Prostate gland (tissue), 2 donors: ENCODE measurements around the genes OS9 and TBK1.

DNA sequence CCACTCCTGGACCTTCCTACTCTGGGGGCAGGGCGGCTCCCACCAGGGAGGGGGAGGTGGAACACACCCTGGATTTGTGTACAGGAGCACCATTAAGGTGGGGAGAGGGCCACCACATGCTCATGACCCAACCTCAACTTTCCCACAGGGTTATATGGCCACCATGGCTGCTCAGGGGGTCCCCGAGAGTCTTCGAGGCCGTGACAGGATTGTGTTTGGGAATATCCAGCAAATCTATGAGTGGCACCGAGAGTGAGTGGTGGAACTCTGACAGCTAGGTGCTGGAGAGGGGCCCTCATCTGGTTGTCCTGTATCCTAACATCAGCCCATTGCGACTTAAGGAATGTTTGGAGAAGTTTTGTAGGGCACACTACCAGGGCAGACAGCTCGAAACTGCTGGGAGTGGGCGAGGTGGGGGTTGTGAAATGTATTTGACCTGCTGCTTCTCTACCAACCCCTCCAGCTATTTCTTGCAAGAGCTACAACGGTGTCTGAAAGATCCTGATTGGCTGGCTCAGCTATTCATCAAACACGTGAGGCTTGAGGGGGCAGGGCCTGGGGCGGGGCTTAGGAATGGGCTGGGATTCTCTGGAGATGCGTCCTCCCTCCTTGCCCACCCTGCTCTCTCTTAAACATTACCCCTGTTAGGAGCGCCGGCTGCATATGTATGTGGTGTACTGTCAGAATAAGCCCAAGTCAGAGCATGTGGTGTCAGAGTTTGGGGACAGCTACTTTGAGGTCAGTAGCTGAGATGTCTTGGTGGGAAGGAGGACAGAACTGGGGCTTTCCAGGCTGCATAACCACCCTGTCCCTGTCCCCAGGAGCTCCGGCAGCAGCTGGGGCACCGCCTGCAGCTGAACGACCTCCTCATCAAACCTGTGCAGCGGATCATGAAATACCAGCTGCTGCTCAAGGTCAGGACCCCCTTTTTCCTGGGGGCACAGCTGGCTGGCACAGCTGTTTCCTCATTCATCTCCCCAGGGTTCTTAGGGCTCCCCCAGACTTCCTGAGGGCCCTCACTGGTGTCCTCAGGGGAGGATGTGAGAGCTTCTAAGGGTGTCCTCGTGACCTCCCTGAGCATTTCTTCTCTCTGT, 3.0 kb downstream of the ARHGEF25 start:
- PRO-cap = no peak
- RAMPAGE, long total RNA, 2 experiments = no peak in any of the 2 experiments

DNA sequence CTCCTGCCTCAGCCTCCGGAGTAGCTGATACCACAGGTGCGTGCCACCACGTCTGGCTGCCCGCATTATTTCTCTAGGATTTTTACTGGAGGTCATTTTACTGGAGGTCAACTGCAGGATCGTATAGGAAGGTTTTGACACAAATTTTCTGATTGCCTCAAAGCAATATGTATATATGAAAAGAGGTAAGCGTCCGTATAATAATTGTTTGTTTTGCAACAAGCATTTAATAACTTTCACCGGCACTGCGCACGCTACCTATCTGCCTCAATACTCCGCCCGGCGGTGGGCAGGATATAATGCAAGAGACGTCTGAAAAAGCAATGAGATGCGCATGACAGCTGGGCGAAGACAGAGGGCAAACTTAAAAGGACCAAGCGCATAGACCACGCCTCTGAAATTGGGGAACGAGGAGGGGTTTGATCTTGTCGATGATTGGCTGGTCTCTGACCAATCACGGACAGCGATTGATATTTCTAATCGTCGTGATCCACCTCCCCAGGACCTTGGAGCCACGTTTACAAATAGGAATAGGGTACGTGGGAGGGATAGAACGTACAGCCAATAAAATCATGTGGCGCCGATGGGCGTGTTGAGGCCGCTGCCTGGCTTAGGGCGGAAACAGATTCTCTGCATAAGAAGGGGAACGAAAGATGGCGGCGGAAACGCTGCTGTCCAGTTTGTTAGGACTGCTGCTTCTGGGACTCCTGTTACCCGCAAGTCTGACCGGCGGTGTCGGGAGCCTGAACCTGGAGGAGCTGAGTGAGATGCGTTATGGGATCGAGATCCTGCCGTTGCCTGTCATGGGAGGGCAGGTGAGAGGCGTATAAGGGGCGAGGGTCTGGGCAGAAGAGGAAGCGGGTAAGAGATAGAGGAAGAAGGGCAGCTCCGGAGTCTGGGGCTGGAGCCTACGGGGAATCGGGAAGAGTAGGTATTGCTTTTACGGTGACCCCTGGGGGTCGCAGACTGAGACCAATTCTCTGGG, at the start of gene OS9:
TSS of gene OS9 (plus strand) at position 624 of the 985 bp plus-strand sequence.
- PRO-cap = bidirectional peak, plus-strand start at position 637 of the sequence, minus-strand start at position 272 of the sequence
- RAMPAGE, long total RNA, 2 experiments = start-site peak on the plus strand in 2 of 2 experiments, centred at positions 632 to 644 of the sequence, 339 to 928 reads per replicate

GRCh38 chr12:57725850-57726463, 12.6 kb downstream of the AGAP2 start:
- PRO-cap = unidirectional peak, plus-strand start at chr12:57726275
- RAMPAGE, long total RNA, 2 experiments = start-site peak on the plus strand in 1 of 2 experiments, at chr12:57726271-57726307 at its widest, 68 reads per replicate

DNA sequence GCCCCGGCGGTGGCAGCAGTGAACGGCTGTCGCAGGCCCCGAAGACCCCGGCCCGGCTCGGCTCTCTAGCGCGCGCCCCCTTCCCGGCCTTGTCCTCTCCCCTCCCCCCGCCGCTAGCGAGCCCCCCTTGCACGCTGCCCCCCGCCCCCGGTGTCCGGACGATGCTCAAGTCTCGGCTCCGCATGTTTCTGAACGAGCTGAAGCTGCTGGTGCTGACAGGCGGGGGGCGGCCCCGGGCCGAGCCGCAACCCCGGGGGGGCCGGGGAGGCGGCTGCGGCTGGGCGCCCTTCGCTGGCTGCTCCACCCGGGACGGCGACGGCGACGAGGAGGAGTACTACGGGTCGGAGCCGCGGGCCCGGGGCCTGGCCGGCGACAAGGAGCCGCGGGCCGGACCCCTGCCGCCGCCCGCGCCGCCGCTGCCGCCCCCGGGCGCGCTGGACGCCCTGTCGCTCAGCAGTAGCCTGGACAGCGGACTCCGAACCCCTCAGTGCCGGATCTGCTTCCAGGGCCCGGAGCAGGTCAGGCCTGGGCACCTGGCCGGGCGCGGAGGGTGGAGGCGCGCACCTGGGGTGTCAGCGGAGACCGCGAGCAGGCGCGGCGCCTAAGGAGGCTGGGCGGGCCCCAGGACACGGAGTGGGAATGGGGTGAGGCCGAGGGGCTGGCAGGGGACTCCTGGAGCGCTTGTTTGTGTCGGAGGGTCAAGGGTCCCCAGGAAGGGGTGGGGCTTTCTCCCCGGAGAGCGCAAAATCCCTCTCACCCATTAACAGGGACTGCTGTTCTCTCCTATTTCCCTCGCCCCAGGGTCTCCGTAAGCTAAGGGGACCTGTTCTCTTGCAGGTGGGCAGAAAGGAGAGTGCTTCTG, 696 bp downstream of the MARCHF9 start:
- PRO-cap = unidirectional peak, minus-strand start at position 489 of the sequence
- RAMPAGE, long total RNA, 2 experiments = no peak in any of the 2 experiments

GRCh38 chr12:57803161-57803868, 15.2 kb downstream of the AVIL start:
- PRO-cap = no peak
- RAMPAGE, long total RNA, 2 experiments = no peak in any of the 2 experiments

DNA sequence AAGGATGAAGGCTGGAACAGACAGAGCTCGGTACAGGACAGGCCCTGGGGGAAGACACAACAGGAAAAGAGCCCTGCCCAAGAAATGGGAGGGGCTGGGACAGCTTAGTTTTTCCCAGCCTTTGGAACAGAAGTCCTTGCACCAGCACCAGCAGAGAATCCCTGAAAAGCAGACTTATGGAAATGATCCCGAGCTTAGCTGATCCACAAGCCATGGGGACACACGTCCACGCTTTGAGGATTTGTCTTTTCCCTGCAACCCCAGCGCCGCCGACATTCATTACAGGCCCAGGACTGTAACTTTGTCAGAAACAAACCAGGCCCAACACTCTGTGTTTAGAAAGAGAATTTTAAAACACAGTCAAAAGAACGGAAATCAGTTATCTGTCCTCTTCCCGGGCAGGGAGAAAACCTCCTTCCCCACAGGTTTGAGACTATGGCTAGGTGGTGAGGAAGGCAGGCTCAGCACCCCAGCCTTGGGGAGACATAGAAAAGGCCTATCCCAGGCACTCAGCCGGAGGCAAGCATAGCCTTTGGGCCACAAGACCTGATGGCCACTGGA, 4.0 kb upstream of the AVIL start:
- PRO-cap = no peak
- RAMPAGE, long total RNA, 2 experiments = no peak in any of the 2 experiments

GRCh38 chr12:57868717-57869745, 22.5 kb upstream of the CTDSP2 start:
- PRO-cap = bidirectional peak, plus-strand start at chr12:57869010, minus-strand start at chr12:57868891; unidirectional peak, minus-strand start at chr12:57869400
- RAMPAGE, long total RNA, 2 experiments = no peak in any of the 2 experiments

GRCh38 chr12:57898916-57899840, 42.2 kb upstream of the ATP23 start:
- PRO-cap = no peak
- RAMPAGE, long total RNA, 2 experiments = no peak in any of the 2 experiments

DNA sequence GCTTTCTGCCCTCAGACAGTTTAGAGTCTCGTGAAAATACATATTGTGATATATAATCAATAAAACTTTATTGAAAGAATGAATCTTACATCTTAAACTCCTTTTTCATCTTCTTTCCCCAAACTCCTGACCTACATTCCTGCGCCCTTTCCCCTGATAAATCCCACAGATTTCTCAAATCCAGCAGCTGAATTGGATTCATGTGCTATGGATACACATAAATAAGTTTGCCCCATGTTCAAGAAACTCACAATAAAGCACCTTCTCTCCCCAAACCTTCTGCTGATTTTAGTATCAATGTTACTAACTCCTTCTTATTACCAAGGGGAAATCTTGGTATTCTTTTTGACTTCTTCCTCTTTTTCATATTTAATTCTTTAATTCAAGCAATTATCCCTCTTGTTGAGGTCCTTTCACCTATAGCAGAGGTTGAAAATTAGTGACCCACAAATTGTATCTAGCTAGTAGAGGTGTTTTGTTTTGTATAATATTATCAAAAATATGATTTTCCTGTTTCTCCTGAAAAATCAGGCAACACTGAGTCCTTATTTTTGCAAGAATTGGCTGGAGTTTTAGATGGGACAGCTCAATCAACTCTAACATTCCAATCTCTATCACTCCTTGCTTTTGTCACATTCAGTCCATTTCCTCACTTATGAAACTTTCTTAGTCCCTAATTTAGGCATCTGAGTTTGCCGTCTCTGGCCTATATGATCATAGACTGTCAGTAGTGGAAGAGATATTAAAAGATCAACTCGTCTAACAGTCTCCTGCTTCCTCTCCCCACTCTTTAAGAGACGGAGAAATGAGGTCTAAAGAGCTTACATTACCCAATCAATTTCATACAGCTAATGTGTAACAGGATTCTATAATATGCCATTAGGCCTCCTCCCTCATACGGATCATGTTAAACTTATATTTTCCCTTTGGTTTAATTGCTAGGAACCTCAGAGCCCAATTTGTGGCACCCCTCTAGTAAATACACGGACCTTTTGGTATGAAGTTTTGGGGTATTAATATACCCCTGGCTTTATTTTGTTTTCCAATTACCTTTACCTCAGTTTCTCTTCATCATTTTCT, 6.8 kb upstream of the ATP23 start:
- PRO-cap = no peak
- RAMPAGE, long total RNA, 2 experiments = no peak in any of the 2 experiments

DNA sequence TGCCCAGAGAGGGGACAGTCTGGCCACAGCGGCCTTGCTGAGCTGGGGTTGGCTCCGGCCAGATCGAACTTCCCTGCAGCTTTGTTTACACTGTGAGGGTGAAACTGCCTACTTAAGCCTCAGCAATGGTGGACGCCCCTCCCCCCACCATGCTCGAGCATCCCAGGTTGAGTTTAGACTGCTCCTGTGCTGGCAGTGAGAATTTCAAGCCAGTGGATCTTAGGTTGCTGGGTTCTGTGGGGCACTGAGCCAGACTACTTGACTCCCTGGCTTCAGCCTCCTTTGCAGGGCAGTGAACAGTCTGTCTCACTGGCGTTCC, 79.3 kb downstream of the LRIG3 start:
- PRO-cap = no peak
- RAMPAGE, long total RNA, 2 experiments = no peak in any of the 2 experiments

GRCh38 chr12:59328277-59328836, 267.5 kb upstream of the SLC16A7 start:
- PRO-cap = no peak
- RAMPAGE, long total RNA, 2 experiments = no peak in any of the 2 experiments

DNA sequence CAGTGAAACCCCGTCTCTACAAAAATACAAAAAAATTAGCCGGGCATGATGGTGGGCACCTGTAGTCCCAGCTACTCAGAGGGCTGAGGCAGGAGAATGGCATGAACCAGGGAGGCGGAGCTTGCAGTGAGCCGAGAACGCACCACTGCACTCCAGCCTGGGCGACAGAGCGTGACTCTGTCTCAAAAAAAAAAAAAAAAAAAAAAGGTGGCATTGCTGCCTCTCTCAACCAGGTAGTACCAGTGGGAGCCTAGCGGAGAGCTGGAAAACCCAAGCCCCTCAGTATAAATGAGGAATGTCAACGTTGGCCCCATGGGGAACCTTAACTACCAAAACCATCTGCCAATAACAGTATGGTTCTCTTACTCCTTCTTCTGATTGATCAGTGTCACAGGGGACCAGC, 658.8 kb downstream of the SLC16A7 start:
- PRO-cap = no peak
- RAMPAGE, long total RNA, 2 experiments = no peak in any of the 2 experiments

GRCh38 chr12:62258616-62259325, 1.4 kb upstream of the USP15 start:
- PRO-cap = no peak
- RAMPAGE, long total RNA, 2 experiments = no peak in any of the 2 experiments

GRCh38 chr12:62296095-62297192, 36.2 kb downstream of the USP15 start:
- PRO-cap = no peak
- RAMPAGE, long total RNA, 2 experiments = no peak in any of the 2 experiments

DNA sequence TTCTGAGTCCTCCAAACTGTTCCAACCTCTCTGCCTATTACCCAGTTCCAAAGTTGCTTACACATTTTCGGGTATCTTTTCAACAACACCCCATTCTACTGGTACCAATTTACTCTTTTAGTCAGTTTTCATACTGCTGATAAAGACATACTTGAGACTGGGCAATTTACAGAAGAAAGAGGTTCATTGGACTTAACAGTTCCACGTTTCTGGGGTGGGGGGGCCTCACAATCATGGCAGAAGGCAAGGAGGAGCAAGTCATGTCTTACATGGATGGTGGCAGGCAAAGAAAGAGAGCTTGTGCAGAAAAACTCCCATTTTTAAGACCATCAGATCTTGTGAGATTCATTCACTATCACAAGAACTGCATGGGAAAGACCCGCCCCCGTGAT, 85.3 kb downstream of the USP15 start:
- PRO-cap = no peak
- RAMPAGE, long total RNA, 2 experiments = no peak in any of the 2 experiments

DNA sequence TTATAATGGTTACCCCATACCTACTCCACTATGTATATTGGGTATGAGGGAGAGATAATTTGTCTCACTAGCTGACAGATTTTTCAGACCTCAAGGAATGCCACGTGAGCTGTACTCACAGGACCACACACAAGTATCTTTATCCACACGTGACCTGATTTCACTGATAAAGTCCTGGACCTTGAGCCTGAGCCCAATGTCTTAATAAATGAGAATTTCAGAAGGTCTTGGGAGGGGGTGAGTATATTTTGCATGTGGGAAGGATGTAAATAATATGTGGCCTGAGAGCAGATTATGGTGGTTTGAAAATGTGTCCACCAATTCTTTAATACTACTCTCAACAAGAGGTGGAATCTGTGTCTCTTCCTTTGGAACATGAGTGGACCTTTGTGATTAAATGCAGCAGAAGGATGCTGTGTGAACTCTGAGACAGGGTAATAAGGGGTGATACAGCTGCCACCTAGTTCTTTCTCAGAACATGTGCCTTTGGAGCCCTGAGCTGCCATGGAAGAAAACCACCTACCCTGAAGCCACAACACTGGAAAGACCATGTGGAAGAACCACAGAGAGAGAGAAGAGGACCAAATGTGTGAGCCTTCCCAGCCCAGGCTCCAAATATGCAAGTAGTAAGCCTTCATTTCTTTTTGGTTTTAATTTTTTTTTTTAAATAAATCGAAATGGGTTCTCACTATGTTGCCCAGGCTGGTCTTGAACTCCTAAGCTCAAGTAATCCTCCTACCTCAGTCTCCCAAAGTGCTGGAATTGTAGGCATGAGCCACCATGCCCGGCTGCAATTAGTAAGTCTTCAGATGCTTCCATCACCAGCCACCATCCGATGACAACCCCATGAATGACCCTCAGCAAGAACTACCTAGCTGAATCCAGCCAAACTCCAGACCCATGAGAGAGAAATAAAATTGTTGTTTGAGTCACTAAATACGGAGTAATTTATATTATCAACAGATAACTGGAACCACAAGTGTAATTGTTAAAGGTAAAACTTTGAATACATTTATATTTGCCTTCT, 149.4 kb downstream of the MON2 start:
- PRO-cap = no peak
- RAMPAGE, long total RNA, 2 experiments = no peak in any of the 2 experiments

DNA sequence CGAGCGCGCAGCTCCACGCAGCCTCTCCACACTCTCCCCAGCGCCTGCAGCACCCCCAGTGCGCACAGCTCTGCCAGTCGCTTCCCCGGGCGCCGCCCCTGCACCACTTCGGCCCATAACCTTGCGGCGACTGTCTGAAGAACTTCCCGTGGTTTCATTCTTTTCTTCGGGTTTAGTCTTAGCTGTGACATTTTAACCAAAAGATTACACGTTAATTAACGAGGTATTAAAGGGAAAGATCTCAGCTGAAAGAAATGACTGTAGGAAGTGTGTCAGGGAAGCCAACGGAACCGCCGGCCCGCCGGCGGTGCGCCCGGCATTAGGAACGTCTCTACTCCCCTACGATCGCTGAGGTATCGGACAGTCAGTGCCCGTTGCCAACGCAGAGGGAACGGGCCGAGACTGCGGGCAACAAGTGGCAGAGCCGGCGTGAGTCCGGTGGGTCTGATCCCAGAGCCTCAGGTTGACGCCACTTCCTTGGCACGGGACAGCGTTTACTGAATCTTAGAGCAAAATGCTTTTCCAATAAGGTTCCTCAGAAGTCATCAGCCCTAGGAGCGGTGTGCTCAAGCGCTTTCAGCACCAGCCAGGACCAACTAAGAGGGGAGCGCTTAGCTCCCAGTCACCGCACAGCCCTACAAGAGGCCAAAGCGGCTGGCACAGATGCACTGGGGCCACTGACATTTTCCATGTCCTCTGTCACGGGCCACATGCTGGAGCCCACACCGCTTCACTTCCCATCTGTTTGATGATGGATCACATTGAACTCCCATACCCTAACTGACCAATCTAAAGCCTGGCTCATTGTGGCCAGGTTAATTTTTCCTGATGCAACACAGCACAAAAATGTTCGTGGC, 801 bp upstream of the DPY19L2 start:
- PRO-cap = bidirectional peak, plus-strand start at position 76 of the sequence, minus-strand start outside the sequence
- RAMPAGE, long total RNA, 2 experiments = no peak in any of the 2 experiments

GRCh38 chr12:63918136-63919453, 74.1 kb downstream of the SRGAP1 start:
- PRO-cap = no peak
- RAMPAGE, long total RNA, 2 experiments = no peak in any of the 2 experiments

DNA sequence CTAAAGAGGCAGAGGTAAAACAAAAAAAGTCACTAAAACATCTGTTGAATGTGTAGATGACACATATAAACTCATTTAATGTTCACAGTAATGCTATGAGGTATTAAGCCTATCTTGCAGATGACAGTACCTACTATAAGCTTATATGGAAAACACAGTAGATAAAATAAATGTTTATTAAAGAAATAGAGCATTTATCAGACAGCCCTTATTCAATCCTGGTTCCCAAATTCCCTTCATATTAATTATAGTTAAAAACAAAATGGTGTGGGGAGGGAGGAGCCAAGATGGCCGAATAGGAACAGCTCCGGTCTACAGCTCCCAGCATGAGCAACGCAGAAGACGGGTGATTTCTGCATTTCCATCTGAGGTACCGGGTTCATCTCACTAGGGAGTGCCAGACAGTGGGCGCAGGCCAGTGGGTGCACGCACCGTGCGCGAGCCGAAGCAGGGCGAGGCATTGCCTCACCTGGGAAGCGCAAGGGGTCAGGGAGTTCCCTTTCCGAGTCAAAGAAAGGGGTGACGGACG, 26.7 kb downstream of the KICS2 start:
- PRO-cap = no peak
- RAMPAGE, long total RNA, 2 experiments = no peak in any of the 2 experiments

DNA sequence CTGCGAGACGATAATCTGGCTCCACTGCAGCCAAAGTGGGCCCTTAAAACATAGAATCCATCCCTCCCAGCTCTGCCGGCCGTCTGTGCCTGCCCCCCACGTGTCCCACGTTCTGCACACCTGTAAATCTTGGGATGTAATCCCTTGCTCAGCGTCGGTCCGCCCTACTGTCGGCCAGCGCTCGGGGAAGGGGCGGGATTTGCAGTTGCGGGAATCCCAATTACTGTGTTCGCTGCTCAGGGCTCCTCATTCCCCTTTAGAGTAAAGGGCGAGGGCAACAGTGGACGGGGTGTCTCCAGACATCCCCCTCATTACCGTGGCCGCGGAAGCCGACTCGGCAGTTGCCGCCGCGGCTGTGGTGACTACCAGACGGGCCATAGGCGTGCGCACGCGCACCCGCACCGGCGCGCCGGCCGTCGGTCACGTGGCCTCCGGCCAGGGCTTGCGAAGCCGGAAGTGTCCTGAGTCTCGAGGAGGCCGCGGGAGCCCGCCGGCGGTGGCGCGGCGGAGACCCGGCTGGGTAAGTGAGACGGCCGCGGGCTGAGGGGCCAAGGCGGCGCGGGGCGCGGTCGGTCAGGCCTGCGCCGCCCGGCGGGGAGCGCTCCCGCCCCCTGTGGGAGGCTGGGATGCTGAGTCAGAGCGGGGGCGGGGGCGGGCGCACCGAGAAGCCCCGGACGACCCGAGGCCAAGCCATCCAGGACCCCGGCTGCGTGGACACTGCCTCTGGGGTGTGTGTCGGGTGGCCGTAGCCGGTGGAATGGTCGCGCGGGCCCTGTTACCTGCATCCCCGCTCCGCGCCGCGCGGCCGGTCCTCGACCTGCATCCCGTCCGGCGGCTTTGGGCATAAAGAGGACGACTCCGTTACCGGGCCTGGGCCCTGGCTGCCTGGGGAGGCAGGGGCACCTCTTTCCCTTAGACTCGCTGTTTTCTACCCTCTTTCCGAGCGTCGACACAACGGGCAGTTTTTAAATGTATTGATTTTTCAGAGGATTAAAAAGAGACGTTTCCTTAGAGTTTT, at the start of gene TBK1:
TSS of gene TBK1 (plus strand) at position 453 of the 1,018 bp plus-strand sequence.
- PRO-cap = bidirectional peak, plus-strand start at position 471 of the sequence, minus-strand start at position 364 of the sequence
- RAMPAGE, long total RNA, 2 experiments = start-site peak on the plus strand in 2 of 2 experiments, centred at positions 481 to 483 of the sequence, 217 to 228 reads per replicate